Camera-type eye (tissue), 1 donor: ENCODE measurements around a stretch of chr5.

DNA sequence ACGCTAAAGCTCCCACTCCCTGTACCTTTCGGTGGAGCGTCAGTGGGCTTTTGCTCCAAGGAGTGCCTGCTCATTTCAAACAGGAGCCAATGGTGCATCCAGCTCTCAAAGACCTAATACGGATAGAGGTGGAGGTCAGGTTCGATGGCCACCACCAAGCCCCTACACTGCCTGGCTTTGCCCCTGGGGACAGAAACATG is 8.2 kb downstream of the CD74 start:
- RAMPAGE, long total RNA, result no peak

DNA sequence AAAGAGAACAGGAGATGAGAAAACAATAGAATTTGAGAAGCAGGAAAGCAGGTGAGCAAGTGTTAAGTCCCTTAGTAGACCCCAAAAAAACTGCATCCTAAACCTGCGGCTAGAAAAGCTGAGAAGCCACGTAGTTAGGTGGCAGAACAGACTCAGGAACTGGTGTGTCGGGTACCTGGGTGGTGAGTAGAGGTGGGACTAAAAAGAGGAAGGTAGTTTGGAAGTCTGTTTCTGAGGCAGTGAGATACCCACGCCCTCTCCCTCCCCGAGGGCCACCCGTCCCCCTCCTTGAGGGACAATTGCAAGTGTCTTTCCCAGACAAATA is 6.8 kb upstream of the CD74 start:
- RAMPAGE, long total RNA, result no peak

DNA sequence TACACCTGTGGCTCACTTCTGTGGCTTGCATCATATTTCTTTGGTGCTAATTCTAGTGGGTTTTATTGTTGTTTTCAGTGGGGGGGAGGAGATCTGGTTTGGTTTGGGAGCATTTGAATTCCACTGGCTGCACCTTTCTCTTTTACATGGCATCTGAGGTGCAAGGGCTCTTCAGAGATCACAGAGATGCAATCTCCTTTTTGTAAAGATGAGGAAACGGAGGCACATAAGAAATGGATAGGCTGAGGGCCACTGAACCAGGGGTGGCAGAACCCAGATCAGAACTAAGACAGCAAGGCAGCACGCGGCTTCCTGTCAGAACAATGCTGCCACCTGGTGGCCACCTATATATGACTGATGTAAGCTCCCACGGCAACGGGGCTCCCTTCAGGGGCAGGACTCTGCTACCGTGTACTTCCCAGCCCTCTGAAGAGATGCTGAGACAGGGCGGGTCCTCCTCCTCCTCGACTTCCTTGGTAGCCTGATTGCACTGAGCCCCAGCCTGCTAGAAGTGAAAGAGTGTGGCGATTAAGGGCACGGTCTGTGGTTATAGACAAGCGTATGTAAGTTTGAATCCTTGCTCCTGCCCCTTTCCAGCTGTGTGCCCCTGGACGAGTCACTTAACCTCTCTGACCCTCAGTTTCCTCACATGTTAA is 13.5 kb downstream of the RPS14 start:
- RAMPAGE, long total RNA, result no peak

- RAMPAGE, long total RNA, result no peak
Measured at GRCh38 chr5:150446267-150447193, 3.0 kb downstream of the RPS14 start.

DNA sequence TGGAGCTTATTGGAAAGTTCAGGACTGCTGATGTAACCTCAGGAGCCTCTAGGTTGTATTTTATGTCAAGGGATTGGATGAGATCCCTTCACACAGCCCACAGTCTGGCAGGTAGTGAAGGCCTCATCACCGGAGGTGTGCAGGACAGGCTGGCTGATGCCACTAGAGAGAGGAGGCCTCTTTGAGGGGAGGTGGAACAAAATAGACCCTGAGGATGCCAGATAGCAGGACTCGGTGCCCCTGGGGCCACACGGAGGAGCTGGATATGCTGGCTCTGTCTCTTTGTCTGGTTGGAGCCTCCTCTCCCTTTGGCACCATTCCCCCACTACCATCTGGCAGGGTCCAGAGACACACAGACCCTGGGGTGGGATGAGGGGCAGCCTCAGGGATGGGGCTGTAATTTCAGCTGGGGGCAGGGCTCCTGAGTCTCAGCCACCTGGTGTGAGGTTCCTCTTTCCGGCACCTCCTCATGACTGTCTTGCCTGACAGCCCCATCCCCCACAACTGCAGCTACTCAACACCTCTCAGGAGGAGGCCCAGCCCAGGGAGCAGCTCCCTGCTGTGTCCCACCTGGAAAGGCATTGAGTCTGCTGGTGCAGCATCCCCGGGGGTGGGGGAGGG is 11.5 kb upstream of the RPS14 start:
- RAMPAGE, long total RNA, result no peak

DNA sequence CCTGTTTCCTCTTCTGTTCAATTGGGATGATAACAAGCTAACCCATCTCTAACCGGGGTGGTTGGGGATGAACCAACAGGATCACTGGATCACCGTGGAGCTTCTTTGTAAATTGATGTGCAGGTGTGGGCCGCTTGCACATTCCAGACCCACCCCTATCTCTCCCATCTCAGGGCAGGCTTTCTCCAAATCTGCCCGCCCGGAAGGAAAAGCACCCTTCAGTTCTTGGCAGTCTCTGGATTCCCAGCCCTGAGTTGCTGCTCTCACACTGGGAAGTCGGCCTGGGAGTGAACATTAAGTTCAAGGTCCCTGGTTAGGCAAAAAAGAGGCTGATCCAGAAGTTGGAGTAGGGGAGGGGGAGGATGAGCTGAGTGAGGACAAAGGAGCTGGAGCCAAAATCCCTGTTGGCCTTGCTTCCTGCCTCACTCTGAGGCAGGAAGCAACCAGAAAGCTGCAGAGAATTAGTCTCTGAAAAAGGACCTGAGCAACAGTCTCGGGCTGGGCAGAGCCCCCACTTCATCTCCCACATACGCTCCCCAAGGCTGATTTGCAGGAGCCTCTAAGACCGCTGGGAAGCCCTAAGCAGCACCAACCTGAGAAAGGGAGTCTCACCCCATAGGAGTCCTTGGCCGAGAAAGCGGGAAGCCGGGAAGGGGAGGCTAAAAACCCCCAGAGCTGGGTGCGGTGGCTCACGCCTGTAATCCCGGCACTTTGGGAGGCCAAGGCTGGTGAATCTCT is 15.0 kb upstream of the RPS14 start:
- RAMPAGE, long total RNA, result no peak

GRCh38 chr5:150484707-150485129 is 23.2 kb upstream of the NDST1 start:
- RAMPAGE, long total RNA, result no peak

- RAMPAGE, long total RNA, result no peak
Measured at GRCh38 chr5:150504862-150505258, 3.1 kb upstream of the NDST1 start.

GRCh38 chr5:150523813-150524176 is 15.9 kb downstream of the NDST1 start:
- RAMPAGE, long total RNA, result no peak

GRCh38 chr5:150544686-150545512 is 37.0 kb downstream of the NDST1 start:
- RAMPAGE, long total RNA, result no peak

DNA sequence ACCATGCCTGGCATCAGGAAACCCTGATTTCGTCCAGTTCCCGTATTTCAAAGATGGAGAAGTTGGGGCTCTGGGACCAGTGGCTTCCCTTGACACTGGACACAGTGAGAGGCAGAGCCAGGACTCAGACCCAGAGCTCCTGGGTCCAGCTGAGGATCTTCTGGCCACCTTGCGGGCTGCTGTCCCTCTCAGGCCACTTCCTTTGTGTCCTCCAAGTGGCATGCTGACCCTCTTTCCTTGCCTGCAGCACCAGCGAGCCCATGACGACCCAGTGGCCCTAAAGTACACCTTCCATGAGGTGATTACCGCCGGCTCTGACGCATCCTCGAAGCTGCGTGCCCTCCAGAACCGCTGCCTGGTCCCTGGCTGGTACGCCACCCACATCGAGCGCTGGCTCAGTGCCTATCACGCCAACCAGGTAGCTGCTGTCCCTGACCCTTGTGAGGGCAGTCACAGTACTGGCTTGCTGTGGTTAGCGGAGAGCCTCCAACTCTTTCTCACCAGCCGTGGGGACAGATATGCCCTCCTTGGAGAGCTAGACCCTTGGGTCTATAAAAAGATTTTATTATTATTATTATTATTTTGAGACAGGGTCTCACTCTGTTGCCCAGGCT is 40.1 kb downstream of the NDST1 start:
- RAMPAGE, long total RNA, result no peak

DNA sequence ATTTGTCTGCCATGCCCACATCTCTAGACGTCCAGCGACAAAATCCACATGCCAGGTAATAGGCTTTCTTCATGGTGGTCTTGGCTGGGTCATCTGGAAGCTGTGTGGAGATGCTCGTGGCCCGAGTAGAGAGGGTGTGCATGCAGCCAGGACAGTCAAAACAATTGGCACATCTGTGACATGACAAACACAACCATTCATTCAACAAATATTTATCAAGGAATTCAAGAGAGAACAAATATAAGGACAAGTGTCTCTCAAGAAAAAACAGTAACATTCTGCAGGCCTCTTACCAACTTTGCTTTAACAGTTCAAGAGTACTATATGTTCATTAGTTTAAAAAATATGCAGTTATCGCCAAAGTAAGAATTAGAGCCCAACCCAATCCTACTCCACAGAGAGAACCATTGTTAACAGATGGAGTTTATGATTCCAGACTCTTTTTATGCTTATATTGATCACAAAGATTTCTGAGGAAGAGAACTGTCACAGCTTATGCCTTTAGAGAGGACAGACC is 5.3 kb downstream of the DCTN4 start:
- RAMPAGE, long total RNA, result no peak

DNA sequence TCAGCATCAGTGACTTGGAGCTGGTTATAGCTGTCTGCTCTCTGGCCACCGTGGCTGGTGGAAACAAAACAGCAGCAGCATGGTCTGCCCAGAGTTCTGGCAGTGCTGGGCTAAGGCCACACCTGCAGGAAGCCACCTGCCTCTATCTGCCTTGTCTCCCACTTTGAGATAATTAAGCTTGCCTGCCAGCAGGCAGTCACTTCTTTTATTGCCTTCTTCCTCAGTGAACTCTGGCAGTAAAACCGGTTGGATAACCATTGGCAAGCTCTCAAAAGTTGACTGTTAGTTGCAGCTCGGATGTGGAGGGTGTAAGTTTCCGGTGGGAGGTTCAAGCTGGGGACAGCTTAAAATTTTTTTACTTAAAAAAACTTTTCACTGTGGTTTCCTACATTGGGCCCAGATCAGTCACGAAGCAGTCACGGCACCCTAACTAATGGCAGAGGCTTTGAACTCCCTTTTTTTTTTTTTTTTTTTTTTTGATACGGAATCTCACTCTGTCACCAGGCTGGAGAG is 5.0 kb downstream of the SMIM3 start:
- RAMPAGE, long total RNA, result no peak

- RAMPAGE, long total RNA, result no peak
Measured at GRCh38 chr5:150879534-150879733, 25.3 kb downstream of the ZNF300 start.

GRCh38 chr5:150946683-150947013 is 41.9 kb upstream of the ZNF300 start:
- RAMPAGE, long total RNA, result no peak

DNA sequence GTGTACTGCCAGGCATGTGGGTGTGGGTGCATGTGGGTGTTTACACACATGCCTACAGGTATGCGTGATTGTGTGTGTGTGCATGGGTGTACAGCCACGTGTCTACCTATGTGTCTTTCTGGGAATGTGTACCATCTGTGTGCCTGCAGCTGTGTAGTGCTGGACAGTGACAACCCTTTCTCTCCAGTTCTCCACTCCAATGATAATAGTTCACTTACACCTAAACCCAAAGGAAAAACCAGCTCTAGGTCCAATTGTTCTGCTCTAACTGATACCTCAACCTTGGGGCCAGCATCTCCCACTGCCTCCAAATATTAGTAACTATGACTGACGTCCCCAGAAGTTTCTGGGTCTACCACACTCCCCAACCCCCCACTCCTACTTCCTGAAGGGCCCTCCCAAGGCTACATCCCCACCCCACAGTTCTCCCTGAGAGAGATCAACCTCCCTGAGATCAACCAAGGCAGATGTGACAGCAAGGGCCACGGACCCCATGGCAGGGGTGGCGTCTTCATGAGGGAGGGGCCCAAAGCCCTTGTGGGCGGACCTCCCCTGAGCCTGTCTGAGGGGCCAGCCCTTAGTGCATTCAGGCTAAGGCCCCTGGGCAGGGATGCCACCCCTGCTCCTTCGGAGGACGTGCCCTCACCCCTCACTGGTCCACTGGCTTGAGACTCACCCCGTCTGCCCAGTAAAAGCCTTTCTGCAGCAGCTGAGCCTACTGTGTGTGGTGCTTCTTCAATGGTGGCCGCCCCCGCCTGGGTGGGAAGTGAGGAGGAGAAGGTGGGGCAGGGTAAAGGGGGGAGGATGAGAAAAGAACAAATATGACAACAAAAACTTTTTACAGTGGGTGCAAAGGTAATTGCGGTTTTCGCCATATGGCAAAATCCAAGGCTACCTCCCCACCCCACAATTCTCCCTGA is 8.2 kb downstream of the GPX3 start:
- RAMPAGE, long total RNA, result no peak

- RAMPAGE, long total RNA, result no peak
Measured at GRCh38 chr5:151056519-151057303, 24.1 kb downstream of the TNIP1 start.

DNA sequence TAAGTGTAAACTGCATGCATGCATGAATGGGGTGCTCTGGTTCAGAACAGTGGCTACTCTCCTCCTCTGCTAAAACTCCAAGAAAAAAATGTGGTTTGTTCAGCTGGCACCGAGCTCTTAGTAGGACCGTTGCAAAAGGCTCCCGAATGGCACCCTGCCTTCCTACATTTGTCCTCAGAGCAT is 17.7 kb upstream of the TNIP1 start:
- RAMPAGE, long total RNA, result no peak

GRCh38 chr5:151125337-151125941 is 32.1 kb downstream of the ANXA6 start:
- RAMPAGE, long total RNA, result no peak

- RAMPAGE, long total RNA, result no peak
Measured at GRCh38 chr5:151177732-151178547, 20.4 kb upstream of the ANXA6 start.